K562 (cell line): ENCODE results near the gene TLN2.

- RAMPAGE, long total RNA: no peak
- RRBS: no CpG with 5 or more reads among the region's 1 CpG
PRO-cap:
- standard: no peak
- CoPRO, capped RNA only, 2 experiments: no peak in any of the 2 experiments
- CoPRO, capped and uncapped RNA, 2 experiments: no peak in any of the 2 experiments
- CoPRO, uncapped RNA only, 2 experiments: no peak in any of the 2 experiments
CAGE:
- cytosol, long polyA plus RNA: no peak
- long polyA plus RNA: no peak
- nucleolus, long total RNA: no peak
- nucleus, long polyA plus RNA: no peak
Observed at GRCh38 chr15:60579569-60580500, 100.9 kb upstream of the ICE2 start.

DNA sequence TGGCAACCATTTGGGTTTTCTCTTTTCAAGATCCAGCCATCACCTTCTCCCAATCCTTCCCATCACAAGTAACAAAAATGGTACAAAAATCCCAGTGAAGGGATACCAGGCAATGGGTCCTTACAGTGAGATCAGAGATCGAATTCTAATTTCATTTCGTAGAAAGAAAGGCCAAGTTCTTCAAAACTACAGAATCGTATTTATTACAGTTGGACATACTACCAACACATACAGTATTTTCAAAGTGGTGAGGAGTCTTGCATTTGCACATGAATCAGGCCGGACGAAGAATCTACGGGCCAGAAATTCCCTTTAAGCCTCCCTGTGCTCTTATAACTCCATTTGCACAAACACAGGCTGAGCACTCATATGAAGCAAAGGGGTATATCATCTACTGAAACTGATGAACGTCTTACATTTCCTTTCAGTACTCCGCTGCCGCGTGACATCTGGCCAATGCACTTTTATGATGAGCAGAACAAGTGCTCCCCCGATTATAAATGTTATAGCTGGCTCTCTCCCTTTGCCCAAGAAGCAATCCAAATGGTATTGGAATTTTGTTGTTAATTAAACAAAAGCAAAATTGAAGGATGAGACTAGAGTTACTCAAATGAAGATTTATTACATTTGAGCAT is 110.2 kb upstream of the ICE2 start:
- RAMPAGE, long total RNA: no peak
- RRBS: no CpG with 5 or more reads among the region's 11 CpGs
PRO-cap:
- standard: no peak
- CoPRO, capped RNA only, 2 experiments: no peak in any of the 2 experiments
- CoPRO, capped and uncapped RNA, 2 experiments: no peak in any of the 2 experiments
- CoPRO, uncapped RNA only, 2 experiments: no peak in any of the 2 experiments
CAGE:
- cytosol, long polyA plus RNA: no peak
- long polyA plus RNA: no peak
- nucleolus, long total RNA: no peak
- nucleus, long polyA plus RNA: no peak

- RAMPAGE, long total RNA: no peak
- RRBS: no CpG with 5 or more reads among the region's 6 CpGs
PRO-cap:
- standard: no peak
- CoPRO, capped RNA only, 2 experiments: no peak in any of the 2 experiments
- CoPRO, capped and uncapped RNA, 2 experiments: no peak in any of the 2 experiments
- CoPRO, uncapped RNA only, 2 experiments: no peak in any of the 2 experiments
CAGE:
- cytosol, long polyA plus RNA: no peak
- long polyA plus RNA: no peak
- nucleolus, long total RNA: no peak
- nucleus, long polyA plus RNA: no peak
Observed at GRCh38 chr15:60713089-60713689, 234.2 kb upstream of the ICE2 start.

GRCh38 chr15:60720466-60721467 is 241.8 kb upstream of the ICE2 start:
- RAMPAGE, long total RNA: no peak
- RRBS: no CpG with 5 or more reads among the region's 19 CpGs
PRO-cap:
- standard: no peak
- CoPRO, capped RNA only, 2 experiments: no peak in any of the 2 experiments
- CoPRO, capped and uncapped RNA, 2 experiments: no peak in any of the 2 experiments
- CoPRO, uncapped RNA only, 2 experiments: no peak in any of the 2 experiments
CAGE:
- cytosol, long polyA plus RNA: no peak
- long polyA plus RNA: no peak
- nucleolus, long total RNA: no peak
- nucleus, long polyA plus RNA: no peak

GRCh38 chr15:60787871-60788410 is 309.0 kb upstream of the ICE2 start:
- RAMPAGE, long total RNA: no peak
- RRBS: no CpG with 5 or more reads among the region's 5 CpGs
PRO-cap:
- standard: no peak
- CoPRO, capped RNA only, 2 experiments: no peak in any of the 2 experiments
- CoPRO, capped and uncapped RNA, 2 experiments: no peak in any of the 2 experiments
- CoPRO, uncapped RNA only, 2 experiments: no peak in any of the 2 experiments
CAGE:
- cytosol, long polyA plus RNA: no peak
- long polyA plus RNA: no peak
- nucleolus, long total RNA: no peak
- nucleus, long polyA plus RNA: no peak

GRCh38 chr15:60844931-60845385 is 366.0 kb upstream of the ICE2 start:
- RAMPAGE, long total RNA: no peak
- RRBS: no CpG with 5 or more reads among the region's 6 CpGs
PRO-cap:
- standard: no peak
- CoPRO, capped RNA only, 2 experiments: no peak in any of the 2 experiments
- CoPRO, capped and uncapped RNA, 2 experiments: no peak in any of the 2 experiments
- CoPRO, uncapped RNA only, 2 experiments: no peak in any of the 2 experiments
CAGE:
- cytosol, long polyA plus RNA: no peak
- long polyA plus RNA: no peak
- nucleolus, long total RNA: no peak
- nucleus, long polyA plus RNA: no peak

GRCh38 chr15:61157844-61158324 is 71.2 kb downstream of the RORA start:
- RAMPAGE, long total RNA: no peak
- RRBS: no CpG with 5 or more reads among the region's 8 CpGs
PRO-cap:
- standard: no peak
- CoPRO, capped RNA only, 2 experiments: no peak in any of the 2 experiments
- CoPRO, capped and uncapped RNA, 2 experiments: no peak in any of the 2 experiments
- CoPRO, uncapped RNA only, 2 experiments: no peak in any of the 2 experiments
CAGE:
- cytosol, long polyA plus RNA: no peak
- long polyA plus RNA: no peak
- nucleolus, long total RNA: no peak
- nucleus, long polyA plus RNA: no peak

DNA sequence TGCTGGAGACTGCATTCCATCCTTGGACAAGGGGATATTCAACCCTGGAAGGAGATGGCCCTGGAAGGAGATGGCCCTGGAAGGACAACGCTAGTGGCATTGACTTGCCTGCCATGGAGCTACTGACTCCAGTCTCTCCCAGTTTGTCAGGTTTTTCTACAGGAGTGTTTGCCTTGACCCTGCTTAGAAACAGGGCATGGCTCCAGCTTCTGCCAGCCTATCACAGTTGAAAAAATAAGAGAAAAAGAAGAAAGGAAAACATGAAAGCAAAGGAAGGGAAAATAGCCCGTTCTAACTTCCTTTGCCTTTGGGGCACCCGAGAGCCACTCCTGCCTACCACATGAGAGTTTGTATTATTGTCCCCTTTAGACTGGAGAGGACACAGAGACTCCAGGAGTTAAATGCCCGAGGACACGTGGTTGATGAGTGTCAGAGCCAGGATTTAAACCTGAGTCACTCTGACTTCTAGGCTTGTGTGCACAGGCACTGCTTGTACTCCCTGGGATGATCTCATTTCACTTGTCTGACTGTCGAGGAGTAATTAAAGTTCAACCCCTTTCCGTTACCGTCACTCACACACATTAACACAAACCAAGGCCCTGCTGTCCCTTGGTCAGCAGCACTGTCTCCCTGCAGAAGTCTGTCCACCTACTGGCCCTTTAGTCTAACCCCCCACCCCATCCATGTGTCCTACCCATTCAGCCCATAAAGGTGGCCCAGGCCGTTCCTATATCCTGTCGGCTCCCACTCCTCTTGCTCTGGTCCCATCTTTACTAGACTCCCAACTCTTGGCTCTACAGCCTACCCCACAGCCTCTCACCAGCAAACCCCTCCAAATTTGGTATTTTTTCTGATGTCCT is 46.1 kb downstream of the C2CD4A start:
- RAMPAGE, long total RNA: no peak
- RRBS: no CpG with 5 or more reads among the region's 10 CpGs
PRO-cap:
- standard: no peak
- CoPRO, capped RNA only, 2 experiments: no peak in any of the 2 experiments
- CoPRO, capped and uncapped RNA, 2 experiments: no peak in any of the 2 experiments
- CoPRO, uncapped RNA only, 2 experiments: no peak in any of the 2 experiments
CAGE:
- cytosol, long polyA plus RNA: no peak
- long polyA plus RNA: no peak
- nucleolus, long total RNA: no peak
- nucleus, long polyA plus RNA: no peak

- RAMPAGE, long total RNA: no peak
- RRBS: no CpG with 5 or more reads among the region's 13 CpGs
PRO-cap:
- standard: no peak
- CoPRO, capped RNA only, 2 experiments: no peak in any of the 2 experiments
- CoPRO, capped and uncapped RNA, 2 experiments: no peak in any of the 2 experiments
- CoPRO, uncapped RNA only, 2 experiments: no peak in any of the 2 experiments
CAGE:
- cytosol, long polyA plus RNA: no peak
- long polyA plus RNA: no peak
- nucleolus, long total RNA: no peak
- nucleus, long polyA plus RNA: no peak
Observed at GRCh38 chr15:62208956-62210201, 44.3 kb upstream of the C2CD4B start.

- RAMPAGE, long total RNA: no peak
- RRBS: no CpG with 5 or more reads among the region's 10 CpGs
PRO-cap:
- standard: no peak
- CoPRO, capped RNA only, 2 experiments: no peak in any of the 2 experiments
- CoPRO, capped and uncapped RNA, 2 experiments: no peak in any of the 2 experiments
- CoPRO, uncapped RNA only, 2 experiments: no peak in any of the 2 experiments
CAGE:
- cytosol, long polyA plus RNA: no peak
- long polyA plus RNA: no peak
- nucleolus, long total RNA: no peak
- nucleus, long polyA plus RNA: no peak
Observed at GRCh38 chr15:62281669-62282154, 108.6 kb upstream of the TLN2 start.

DNA sequence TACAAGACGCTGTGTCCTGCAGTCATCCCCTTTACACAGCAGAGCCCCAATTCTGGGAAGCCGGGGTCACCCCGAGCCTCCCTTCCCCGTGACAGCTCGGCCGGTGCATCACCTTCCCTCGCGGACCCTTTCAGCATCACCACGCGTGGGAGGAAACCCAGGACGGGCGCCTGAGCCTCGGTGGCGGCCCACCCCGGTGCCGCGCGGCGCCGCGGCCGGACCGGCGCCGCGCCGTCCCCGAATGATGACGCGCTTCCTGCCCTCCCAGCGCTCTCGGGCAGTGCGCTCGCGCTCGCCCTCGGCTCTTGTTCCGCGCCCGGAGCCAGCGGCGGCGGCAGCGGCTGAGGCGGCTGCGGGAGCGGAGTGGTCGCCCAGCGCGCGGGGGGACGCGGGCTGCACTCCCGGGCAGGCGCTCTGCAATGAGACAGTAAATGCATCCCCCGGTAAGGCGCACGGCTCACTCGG is at the start of gene TLN2:
TSS of gene TLN2 (plus strand) at position 308 of the 465 bp plus-strand sequence.
- RAMPAGE, long total RNA: no peak
- RRBS: under 1% methylated on average over 15 of the region's 59 CpGs
PRO-cap:
- standard: bidirectional peak, plus-strand start at position 308 of the sequence, minus-strand start at position 246 of the sequence
- CoPRO, capped RNA only, 2 experiments: peak in 2 of 2 experiments; most common plus-strand start position 308 of the sequence (in 2); most common minus-strand start position 228 of the sequence (in 1)
- CoPRO, capped and uncapped RNA, 2 experiments: peak in 2 of 2 experiments; most common plus-strand start position 308 of the sequence (in 2); most common minus-strand start position 243 of the sequence (in 2)
- CoPRO, uncapped RNA only, 2 experiments: peak in 2 of 2 experiments; most common plus-strand start position 308 of the sequence (in 2); most common minus-strand start position 217 of the sequence (in 1)
CAGE:
- cytosol, long polyA plus RNA: start-site peak on the minus strand centred at position 226 of the sequence, 27 bp wide, 14 and 8 reads in 2 replicates
- long polyA plus RNA: start-site peak on the minus strand centred at position 218 of the sequence, 21 bp wide, 7 and 8 reads in 2 replicates
- nucleolus, long total RNA: no peak
- nucleus, long polyA plus RNA: start-site peak on the minus strand centred at position 217 of the sequence, 45 bp wide, 24 and 27 reads in 2 replicates

GRCh38 chr15:62390757-62391569 is 613 bp downstream of the TLN2 start:
- RAMPAGE, long total RNA: no peak
- RRBS: 2% methylated on average over 32 of the region's 55 CpGs
PRO-cap:
- standard: no peak
- CoPRO, capped RNA only, 2 experiments: no peak in any of the 2 experiments
- CoPRO, capped and uncapped RNA, 2 experiments: no peak in any of the 2 experiments
- CoPRO, uncapped RNA only, 2 experiments: no peak in any of the 2 experiments
CAGE:
- cytosol, long polyA plus RNA: no peak
- long polyA plus RNA: no peak
- nucleolus, long total RNA: no peak
- nucleus, long polyA plus RNA: no peak

GRCh38 chr15:62470040-62470833 is 79.9 kb downstream of the TLN2 start:
- RAMPAGE, long total RNA: no peak
- RRBS: no CpG with 5 or more reads among the region's 8 CpGs
PRO-cap:
- standard: no peak
- CoPRO, capped RNA only, 2 experiments: no peak in any of the 2 experiments
- CoPRO, capped and uncapped RNA, 2 experiments: no peak in any of the 2 experiments
- CoPRO, uncapped RNA only, 2 experiments: no peak in any of the 2 experiments
CAGE:
- cytosol, long polyA plus RNA: no peak
- long polyA plus RNA: no peak
- nucleolus, long total RNA: no peak
- nucleus, long polyA plus RNA: no peak

GRCh38 chr15:62755263-62755829 is 287.2 kb upstream of the TPM1 start:
- RAMPAGE, long total RNA: no peak
- RRBS: no CpG with 5 or more reads among the region's 12 CpGs
PRO-cap:
- standard: no peak
- CoPRO, capped RNA only, 2 experiments: no peak in any of the 2 experiments
- CoPRO, capped and uncapped RNA, 2 experiments: no peak in any of the 2 experiments
- CoPRO, uncapped RNA only, 2 experiments: no peak in any of the 2 experiments
CAGE:
- cytosol, long polyA plus RNA: no peak
- long polyA plus RNA: no peak
- nucleolus, long total RNA: no peak
- nucleus, long polyA plus RNA: no peak

GRCh38 chr15:62799852-62800361 is 242.6 kb upstream of the TPM1 start:
- RAMPAGE, long total RNA: no peak
- RRBS: no CpG with 5 or more reads among the region's 5 CpGs
PRO-cap:
- standard: no peak
- CoPRO, capped RNA only, 2 experiments: no peak in any of the 2 experiments
- CoPRO, capped and uncapped RNA, 2 experiments: no peak in any of the 2 experiments
- CoPRO, uncapped RNA only, 2 experiments: no peak in any of the 2 experiments
CAGE:
- cytosol, long polyA plus RNA: no peak
- long polyA plus RNA: no peak
- nucleolus, long total RNA: no peak
- nucleus, long polyA plus RNA: no peak

- RAMPAGE, long total RNA: no peak
- RRBS: no CpG with 5 or more reads among the region's 10 CpGs
PRO-cap:
- standard: no peak
- CoPRO, capped RNA only, 2 experiments: no peak in any of the 2 experiments
- CoPRO, capped and uncapped RNA, 2 experiments: no peak in any of the 2 experiments
- CoPRO, uncapped RNA only, 2 experiments: no peak in any of the 2 experiments
CAGE:
- cytosol, long polyA plus RNA: no peak
- long polyA plus RNA: no peak
- nucleolus, long total RNA: no peak
- nucleus, long polyA plus RNA: no peak
Observed at GRCh38 chr15:62835282-62835724, 207.2 kb upstream of the TPM1 start.

DNA sequence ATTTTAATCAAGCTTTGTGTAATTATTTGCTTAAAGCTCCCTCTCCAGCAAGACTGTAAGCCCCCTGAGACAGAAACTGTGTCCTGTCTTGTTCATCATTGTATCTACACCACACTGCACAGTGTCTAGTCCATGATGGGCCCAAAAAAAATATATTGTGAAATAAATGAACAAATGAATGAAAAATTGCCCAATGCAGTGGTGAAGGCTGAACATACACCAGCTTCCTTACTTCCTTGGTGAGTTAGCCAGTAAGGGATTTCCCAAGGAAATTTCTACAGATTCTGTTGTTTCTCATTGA is 154.6 kb upstream of the TPM1 start:
- RAMPAGE, long total RNA: no peak
PRO-cap:
- standard: no peak
- CoPRO, capped RNA only, 2 experiments: no peak in any of the 2 experiments
- CoPRO, capped and uncapped RNA, 2 experiments: no peak in any of the 2 experiments
- CoPRO, uncapped RNA only, 2 experiments: no peak in any of the 2 experiments
CAGE:
- cytosol, long polyA plus RNA: no peak
- long polyA plus RNA: no peak
- nucleolus, long total RNA: no peak
- nucleus, long polyA plus RNA: no peak

DNA sequence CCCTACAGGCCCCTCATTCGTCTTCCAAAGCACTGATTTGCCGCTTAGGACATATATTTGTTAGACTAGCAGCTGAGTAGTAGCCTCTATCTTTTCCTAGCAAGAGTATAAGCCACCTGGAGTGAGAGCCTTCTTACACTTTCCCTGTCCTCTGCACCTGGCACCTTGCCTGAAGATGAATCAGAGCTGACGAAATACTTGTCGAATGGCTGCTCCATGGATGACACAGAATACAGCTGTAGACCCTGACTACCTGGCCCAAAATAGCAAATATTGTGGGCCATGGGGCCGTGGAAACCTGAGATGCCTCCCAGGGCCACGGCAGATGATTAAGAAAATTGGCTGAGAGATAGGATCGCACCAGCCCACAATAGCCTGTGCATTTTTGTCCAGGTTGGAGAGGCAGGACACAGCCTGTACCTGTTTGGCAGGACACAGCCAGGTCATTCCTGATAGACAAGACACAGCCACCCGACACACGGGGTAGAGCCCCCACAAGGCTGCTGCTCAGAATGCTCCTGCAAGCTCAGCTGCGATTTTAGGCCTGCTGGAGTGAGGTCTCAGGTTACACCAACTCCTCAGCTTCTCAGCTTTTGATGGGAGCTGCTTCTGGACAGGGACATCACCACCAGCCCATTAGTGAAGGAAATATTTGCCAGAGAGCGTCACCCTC is 23.0 kb upstream of the TPM1 start:
- RAMPAGE, long total RNA: no peak
- RRBS: no CpG with 5 or more reads among the region's 11 CpGs
PRO-cap:
- standard: no peak
- CoPRO, capped RNA only, 2 experiments: no peak in any of the 2 experiments
- CoPRO, capped and uncapped RNA, 2 experiments: no peak in any of the 2 experiments
- CoPRO, uncapped RNA only, 2 experiments: no peak in any of the 2 experiments
CAGE:
- cytosol, long polyA plus RNA: no peak
- long polyA plus RNA: no peak
- nucleolus, long total RNA: no peak
- nucleus, long polyA plus RNA: no peak